Thoracic aorta endothelial cell (primary cell): Measurements from ENCODE around the gene VSIG10.

DNA sequence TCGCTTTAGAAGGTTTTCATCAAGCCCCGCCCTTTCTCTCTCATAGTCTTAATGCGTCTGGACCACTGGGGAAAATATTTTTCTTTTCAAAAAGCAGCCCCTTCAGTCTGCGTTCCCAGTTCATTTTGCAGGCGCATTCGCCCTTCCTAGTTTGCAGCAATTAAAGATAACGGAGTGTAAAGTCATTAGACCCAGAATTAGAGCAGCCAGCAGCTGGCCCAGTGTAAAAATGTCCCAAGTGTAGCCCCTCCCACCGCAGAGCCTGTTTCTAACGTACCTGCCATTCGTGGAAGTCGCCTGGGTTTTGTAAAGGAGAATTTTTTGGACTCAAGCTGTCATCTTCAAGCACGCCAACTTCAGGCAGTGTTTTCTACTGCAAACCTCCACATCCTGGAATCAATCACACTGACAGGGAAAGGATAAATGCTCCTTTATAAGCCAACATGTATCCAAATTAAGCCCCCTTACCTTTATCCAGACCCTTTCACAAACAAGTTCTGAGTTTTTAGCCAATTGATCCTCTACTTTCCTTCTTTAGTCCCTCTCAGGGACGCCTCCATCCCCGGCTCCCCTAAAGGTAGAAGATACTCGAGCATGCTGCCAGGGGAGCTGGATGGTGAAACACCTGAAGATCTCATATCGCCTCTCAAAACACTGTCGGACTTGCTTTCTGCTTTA lies 68.6 kb downstream of the TESC start:
- CAGE, long polyA plus RNA = no peak

DNA sequence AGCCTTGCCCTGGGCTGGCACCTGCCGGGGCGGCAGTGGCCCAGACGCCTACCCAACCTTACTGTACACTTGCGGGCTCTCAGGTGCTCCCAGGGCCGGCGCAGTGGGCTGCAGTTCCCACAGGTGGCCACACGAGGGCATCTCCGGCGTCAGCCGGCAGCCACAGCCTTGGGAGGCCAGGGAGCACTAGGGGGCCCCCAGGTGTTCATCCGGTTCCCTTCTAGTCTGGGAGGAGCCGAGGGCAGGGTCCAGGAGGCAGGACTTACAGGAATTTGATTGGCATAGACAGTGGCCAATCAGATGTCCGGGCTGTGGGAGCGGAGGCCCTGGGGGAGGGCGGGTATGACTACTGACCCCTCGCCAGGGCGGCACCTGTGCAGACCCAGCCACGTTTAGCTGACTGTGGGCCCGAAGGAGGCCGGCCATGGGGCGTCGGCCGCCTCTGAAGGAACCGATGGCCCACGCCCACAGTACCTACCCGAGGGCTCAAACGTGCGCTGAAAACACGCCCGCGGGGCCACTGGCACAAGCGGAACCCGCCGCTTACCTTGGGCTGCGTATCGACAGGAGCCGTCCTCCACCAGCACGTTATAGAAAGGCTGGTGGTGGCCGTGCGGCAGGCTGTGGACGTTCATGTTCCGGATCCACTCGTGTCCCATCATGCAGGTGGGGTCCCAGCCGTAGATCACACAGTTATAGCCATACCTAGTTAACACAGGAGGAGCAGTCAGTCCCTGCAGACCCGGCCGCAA lies 34.9 kb downstream of the FBXO21 start:
- CAGE, long polyA plus RNA = no peak

DNA sequence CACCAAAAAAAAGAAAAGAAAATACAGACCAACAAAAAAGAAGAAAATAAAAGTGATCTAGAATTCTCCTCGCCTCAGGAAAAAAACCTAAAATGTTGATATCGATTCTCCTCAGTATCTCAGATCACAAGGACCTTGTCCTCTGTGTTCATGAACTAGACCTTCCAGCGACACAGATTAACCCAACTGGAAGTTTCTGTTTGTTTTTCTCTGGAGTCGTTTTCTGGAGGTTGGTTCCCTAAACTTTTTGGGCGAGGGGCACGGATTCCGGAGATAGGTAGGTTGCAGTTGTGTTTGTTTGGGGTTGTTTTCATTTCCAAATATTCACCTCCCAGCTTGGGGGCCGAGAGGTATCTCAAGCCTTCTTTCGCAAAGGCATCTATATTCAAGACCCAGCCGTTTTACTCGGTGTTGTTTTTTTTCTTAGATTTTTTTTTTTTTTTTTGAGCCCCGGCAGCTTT lies 513 bp upstream of the RFC5 start:
- CAGE, long polyA plus RNA = no peak

GRCh38 chr12:118101976-118102636 lies 1.7 kb downstream of the VSIG10 start:
- CAGE, long polyA plus RNA = no peak

- CAGE, long polyA plus RNA = no peak
Measured at GRCh38 chr12:118103480-118104519, at the start of gene VSIG10. TSS of gene VSIG10 (minus strand) at chr12:118104011.

GRCh38 chr12:118137083-118137576 lies 1.2 kb downstream of the PEBP1 start:
- CAGE, long polyA plus RNA = no peak

GRCh38 chr12:118151990-118152633 lies 16.2 kb downstream of the PEBP1 start:
- CAGE, long polyA plus RNA = no peak

DNA sequence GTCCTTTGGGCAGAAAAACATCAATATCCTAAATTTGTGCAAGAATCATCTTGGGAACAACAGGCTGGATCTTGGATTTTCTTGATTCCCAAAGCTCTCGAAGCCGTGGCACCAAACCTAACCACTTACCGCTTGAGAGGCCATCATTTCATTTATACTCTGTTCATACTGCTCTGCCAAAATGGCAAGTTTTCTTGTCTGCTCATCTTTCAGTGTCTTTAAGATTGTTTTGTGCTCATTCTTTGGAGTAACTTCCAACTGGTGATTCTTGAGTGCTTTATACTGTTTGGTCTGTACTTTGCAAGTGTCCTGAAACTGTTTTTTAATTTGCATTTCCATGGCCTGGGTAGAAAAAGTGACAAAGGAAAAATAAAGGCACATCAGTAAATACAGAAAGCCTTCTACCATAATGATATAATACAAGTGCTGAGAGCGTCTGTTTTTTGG lies 24.1 kb downstream of the PEBP1 start:
- CAGE, long polyA plus RNA = no peak

DNA sequence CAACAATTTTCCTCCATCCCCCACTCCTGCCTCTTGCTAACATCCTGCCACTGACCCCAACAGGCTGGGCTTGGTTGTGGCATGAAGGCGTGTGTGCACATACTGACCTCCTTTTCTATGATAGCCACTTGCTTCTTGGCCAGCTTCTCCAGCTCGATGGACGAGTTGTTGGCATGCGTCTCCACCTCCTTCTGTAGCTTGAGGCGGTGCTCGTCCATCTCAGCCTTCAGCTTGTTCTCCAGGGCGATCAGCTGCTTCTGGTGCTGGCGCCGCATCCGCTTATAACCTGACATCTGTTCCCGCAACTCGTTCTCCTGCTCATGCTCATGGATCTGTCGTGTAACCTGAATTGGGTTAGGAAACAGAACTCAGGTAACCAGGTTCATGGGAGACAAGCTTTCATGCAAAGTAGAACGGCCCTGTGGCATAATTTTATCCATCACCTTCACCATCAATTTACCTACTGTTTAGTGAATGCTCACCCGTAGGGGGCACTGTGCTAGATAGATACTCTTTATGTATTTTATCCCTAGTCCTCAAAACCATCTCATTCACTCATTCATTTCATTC lies 45.4 kb downstream of the PEBP1 start:
- CAGE, long polyA plus RNA = no peak

- CAGE, long polyA plus RNA = no peak
Measured at GRCh38 chr12:118308051-118308387, 64.7 kb downstream of the TAOK3 start.

DNA sequence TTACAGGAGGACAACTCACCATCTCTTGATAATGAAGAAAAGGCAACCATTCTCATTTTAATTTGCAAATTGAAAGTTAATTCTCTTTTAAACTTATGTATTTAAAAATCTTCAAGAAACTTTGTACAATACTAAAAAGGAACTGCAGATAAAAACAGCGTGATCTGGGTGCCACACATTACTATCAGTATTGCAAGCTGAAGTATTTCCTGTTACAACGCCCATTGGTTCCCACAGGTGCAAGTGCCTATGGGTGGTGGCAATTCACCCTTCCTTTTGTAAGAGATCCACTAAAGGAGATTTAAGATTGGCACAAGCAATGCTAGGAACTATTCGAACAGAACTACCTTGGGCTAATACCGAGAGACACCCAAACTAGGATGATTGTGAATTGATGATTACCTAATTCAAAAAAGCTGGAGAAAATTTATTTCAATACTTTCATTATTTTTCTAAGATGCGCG lies 13.2 kb downstream of the TAOK3 start:
- CAGE, long polyA plus RNA = no peak

- CAGE, long polyA plus RNA = no peak
Measured at GRCh38 chr12:118373433-118373997, 808 bp upstream of the TAOK3 start.

GRCh38 chr12:118631831-118632030 lies 255.4 kb downstream of the SUDS3 start:
- CAGE, long polyA plus RNA = no peak

DNA sequence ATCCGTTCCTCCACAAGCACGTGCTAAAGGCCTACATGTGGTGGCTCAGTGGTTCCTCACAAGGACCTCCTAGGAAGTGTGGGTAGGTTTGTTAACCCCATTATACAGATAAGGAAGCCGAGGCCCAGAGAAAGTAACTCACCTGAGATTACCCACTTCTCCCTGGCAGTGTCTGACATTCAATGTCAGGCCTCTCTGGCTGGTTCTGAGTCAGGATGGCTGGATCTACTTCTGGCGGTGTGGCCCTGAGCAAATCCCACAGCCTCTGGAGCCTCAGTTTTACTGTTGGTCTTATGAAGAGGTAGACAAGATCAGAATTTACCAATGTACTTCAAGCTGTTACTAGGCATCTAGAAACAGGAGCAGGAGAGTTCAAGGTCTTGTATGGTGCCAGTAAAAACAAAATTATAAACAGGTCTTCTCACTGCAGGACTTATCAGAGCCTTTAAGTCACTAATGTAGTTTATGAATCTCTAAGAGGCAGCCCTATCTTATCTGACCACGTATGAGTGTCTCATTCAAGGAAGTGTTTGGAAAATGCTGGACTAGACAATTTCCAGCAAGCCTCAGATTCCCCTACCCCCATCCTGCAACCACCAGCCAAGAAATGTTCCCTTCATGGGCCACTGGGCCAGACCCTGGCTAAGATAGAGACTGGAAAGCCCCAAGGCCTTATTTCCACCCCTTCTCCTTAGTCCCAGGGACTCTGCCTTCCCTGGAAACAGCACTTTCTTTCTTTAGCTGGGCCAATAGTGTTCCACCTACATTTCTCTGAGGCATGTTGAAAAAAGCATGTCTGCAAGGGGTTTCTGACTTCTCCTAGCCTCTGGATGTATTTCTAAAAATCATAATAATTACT lies 4.2 kb downstream of the HSPB8 start:
- CAGE, long polyA plus RNA = no peak

DNA sequence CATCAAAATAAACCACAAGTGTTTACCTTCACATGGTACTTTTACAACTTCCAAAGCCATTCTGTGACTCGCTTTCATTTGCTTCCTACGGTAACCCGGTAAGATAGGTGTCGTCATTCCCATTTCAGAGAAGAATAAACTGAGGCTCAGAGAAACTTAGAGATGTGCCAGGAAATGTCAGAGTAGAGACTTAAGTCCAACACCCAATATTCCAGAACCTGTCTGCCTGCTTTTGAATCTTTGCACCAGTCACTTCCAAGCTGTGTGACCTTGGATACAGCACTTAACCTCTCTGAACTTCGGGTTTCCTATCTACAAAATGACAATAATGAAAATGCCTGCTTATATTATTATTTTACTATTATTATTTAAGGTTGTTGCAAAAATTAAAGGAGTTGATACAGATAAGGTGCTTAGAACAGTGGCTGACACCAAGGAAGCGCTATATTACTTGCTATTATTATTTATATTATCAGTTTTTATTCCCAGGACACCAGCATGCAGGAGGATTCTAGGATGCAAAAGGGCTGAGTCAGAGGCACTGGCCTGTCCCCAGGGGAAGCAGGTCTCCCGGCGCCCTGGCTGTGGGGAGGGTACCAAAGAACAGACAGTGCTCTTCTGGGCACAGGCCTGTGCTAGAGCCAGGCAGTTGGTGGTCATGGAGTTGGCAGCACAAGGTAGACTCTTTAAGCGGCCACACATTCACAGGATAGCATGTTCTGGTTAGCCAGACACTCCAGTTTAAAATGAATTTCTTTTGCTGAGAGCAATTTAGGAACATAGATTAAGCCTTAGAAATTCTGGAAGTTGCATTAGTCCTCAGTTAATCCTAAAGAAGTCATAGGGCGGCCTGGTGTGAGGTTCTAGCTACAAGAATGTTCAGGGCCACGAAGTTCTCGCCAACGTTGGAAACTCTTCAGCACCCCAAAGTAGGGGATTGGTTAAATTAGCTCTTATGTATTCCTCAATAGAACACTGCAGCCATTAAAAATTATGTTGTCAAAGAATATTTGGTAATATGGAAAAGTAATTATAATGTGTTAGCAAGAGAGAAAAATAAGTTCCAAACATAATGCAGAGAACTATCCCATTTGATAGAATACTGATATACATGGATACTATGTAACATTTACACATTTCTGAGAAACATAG lies 5.5 kb downstream of the HSPB8 start:
- CAGE, long polyA plus RNA = no peak

DNA sequence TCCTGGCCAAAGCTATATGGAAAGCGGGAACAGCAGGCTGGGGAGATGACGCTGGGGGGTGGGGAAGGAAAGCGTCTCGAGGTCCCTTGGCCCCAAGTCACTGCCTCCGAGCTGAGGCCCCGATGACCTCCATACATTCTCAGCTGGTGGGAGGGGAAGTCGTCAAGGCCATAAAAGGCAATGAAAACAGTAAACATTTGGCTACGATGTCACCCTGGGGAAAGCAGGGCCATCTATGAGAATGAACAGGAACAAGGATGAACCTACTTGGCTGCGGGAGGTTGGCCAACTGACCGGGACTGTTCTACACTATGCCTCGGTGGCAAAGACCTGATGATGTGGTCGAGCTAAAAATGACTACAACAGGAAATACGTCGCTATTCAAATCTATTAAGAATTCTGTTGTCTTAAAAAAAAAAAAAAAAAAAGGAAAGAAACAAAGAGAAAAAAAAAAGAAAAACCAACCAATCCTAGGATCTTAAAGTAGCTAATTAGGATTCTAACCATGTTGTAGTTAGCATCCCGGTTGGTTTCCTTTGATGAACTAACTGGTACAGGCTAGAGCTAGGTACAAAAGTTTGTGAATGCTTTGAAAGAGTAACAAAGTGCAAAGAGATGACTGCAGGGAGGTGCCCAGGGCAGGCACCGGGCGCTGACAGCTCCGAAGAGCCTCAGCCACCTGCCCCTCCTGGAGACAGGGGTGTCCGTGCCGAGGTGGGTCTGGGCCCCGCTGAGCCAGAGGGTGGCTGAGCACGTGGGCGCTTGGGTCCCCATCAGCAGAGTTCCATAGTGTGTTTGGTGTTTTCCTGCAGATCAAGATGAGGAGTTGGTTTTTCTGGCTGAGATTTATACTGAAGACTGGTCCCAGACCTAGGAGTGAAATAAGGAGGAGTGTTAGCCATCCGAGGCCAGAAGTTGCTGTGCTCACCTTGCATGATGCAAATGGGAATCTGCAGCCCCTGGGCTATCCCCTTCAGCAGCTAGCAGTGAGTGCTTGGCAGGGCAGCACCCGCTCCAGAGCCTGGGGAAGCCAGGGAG lies 19.8 kb downstream of the PRKAB1 start:
- CAGE, long polyA plus RNA = no peak

DNA sequence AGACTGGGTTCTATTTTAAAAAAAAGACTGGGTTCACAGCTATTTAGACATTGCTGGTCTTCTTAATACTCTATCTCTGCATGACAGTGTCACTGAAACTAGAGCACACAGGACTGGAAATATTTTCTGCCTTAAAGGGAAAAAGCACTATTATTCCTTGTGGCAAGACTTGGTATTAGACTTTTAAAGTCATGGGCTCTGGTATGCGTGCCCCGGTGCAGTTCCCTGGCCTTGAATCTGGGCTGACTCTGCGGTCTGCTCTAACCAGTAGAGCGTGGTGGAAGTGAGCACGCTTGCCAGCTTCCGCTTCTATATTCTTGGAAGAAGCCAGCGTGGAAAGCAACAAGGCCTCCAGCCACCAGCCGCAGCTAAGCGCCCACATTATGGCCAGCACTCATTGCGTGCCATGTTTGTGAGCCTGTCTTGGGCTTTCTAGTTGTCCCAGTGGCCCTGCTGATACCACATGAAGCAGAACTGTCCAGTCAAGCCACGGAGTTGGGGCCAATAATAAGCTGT lies 31.4 kb downstream of the PRKAB1 start:
- CAGE, long polyA plus RNA = no peak

GRCh38 chr12:120183305-120183753 lies 11.2 kb downstream of the GCN1 start:
- CAGE, long polyA plus RNA = no peak

DNA sequence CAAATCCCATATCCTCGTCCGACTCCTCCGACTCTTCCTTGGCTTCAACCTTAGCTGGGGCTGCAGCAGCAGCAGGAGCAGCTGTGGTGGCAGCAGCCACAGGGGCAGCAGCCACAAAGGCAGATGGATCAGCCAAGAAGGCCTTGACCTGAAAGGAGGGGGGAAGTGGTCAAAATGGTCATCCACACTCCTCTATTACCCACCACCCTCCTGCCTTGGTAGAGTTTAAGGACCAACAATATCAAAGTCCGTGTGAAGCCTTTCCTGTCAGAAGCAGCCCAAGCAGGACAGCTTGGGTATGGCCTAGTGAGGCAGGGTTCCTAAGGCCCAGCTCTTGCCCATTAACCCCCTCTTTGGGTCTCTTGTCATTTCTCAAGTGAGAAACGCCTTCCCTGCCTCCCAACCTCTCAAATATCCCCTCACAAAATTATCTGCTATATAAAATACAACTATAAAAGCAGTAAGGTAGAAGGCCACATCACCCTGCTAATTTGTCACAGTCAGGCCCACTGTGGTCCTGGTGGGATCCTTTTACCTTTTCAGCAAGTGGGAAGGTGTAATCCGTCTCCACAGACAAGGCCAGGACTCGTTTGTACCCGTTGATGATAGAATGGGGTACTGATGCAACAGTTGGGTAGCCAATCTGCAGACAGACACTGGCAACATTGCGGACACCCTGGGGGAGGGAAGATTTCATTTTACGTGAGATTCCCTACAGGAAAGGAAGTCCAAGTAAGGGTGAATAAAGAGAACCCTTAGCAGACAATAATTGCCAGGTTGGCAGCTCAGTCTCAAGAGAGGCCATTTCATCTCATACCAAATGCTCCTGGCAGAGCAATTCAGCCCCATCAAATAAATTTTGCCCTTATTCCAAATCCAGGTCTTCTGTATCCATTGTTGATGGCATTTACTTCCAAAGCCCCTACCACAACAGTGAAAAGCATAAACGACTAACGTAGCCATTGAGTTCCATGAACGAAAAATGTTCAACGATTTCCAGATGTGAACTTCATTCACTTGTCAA lies 2.6 kb upstream of the GCN1 start:
- CAGE, long polyA plus RNA = no peak

- CAGE, long polyA plus RNA = no peak
Measured at GRCh38 chr12:120215765-120216258, 14.9 kb upstream of the RPLP0 start.